ENCODE results near the gene IFT52.

GRCh38 chr20:40682106-40683103, 6.6 kb downstream of the MAFB start:
- PRO-cap = no peak

DNA sequence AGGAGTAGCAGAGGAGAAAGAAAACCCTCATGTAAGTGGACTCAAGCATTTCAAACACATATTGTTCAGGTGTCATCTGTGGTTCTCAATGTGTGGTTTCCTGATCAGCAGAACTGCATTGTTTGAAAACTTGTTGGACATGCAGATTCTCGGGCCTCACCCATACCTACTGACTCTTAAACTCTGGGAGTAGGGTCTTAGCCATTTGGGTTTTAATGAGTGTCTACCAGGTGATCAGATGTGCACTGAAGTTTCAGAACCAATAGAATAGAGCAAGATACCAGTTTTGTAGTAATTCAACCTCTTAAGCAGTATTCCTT, 14.3 kb downstream of the TOP1 start:
- PRO-cap = no peak

GRCh38 chr20:41058327-41058910, 29.8 kb downstream of the TOP1 start:
- PRO-cap = no peak

DNA sequence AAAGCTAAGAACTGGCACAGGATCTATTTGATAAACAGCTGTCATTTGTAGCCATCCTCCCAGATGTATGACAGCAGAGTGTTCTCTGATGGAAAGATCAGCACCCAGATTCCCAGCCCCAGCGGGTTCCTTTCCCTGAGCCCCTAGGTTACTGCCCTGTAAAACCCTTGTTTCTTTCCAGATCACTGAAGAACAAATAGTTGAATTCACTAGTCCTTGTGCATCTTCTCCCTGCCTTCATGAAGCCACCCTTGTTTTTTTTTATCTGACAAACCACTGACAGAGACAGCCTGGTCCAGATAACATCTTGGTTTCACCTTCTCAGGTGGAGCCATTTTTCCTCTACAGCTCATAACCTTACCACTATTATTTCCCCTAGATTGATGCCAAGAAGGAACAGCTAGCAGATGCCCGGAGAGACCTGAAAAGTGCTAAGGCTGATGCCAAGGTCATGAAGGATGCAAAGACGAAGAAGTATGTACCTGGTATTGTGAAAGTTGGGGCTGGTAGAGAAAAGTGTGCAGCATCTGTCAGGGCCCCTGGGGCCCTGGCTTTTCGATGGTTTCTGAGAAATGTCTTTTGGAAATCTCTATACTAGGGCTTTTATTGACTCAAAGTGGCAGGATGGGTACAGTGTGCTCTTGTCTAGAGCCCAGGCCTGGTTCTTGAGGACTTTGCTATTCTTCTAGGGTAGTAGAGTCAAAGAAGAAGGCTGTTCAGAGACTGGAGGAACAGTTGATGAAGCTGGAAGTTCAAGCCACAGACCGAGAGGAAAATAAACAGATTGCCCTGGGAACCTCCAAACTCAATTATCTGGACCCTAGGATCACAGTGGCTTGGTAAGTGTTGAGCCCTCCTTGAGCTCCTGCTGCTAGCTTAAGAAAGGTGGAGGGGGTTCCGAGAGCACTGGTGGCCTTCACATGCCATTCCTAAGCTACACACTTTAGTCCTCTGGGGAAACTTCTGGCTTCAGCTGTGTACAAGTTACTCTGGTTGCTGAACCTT, 15.7 kb upstream of the PLCG1 start:
- PRO-cap = no peak

- PRO-cap = no peak
Measured at GRCh38 chr20:41139323-41140148, 2.2 kb downstream of the PLCG1 start.

DNA sequence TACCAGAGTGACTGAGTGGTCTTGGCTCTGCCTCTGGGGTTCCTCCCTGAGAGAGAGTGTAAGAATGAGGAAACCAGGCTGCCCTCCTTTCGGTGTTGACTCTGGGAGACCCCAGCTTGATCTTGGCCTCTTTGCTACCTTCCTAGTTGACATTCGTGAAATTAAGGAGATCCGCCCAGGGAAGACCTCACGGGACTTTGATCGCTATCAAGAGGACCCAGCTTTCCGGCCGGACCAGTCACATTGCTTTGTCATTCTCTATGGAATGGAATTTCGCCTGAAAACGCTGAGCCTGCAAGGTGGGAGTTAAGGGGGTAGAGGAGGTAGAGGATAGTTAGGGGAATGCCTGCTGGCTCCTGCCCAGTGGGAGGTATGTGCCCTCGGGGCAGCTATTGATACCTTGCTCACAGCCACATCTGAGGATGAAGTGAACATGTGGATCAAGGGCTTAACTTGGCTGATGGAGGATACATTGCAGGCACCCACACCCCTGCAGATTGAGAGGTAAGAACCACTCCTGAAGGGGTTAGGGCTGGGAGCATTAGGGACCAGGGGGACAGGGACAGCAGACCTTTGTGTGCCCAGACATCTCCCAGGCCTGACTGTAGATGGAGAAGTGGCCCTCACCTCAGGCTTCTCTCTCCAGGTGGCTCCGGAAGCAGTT, 22.2 kb downstream of the PLCG1 start:
- PRO-cap = no peak

DNA sequence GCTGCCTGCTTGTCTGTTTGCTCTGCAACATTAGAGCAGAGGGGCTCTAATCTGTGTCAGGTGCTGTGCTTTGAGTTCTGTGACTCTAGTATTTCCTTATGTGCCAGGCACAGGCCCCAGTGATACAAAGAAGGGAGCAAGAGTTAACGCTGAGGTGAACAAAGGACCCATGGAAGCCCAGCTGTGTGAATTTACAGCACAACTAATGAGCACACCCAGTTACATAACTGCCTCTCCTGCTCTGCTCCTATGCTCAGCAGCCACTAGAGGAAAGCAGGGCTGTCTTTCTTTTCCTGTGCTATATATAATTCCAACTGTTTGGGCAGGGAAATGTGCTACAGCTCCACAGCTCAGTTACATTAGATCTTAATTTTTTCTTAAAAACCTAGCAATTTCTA, 72.2 kb downstream of the ZHX3 start:
- PRO-cap = no peak

DNA sequence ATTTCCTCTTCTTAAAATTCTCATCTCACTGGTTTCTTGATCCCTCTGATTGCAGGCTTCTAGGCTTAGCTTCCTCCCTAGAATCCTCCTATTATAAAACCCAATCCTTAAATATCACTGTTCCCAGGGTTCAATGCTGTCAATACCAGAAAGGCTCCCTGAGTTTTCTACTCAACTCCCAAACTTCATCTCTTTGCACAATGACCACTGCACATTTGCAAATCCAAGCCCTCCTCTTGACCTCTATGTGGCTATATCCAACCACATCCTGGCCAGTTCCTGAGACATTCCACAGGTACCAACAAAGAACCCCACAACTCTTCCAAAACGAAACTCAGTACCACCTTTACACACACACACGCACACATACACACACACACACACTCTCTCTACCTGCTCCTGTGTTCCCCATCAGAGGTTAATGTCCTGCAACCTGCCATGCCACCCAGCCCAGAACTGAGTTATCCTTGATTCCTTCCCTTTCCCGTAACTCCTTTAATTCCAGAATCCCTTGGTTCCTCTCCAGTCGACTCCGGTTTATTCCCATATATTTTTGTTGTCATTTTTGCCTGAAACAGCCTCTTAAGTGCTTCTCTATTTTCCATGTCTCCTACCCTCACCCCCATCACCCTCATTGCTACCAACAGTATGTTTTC, 58.5 kb downstream of the CHD6 start:
- PRO-cap = no peak

- PRO-cap = no peak
Measured at GRCh38 chr20:42713741-42713960, 476.1 kb downstream of the PTPRT start.

- PRO-cap = no peak
Measured at GRCh38 chr20:43508574-43509275, 1.2 kb downstream of the L3MBTL1 start.

- PRO-cap = no peak
Measured at GRCh38 chr20:43515712-43516222, 8.3 kb downstream of the L3MBTL1 start.

GRCh38 chr20:43590376-43591478, at the start of gene IFT52:
Gene IFT52, plus strand, starts transcription at chr20:43590937.
- PRO-cap = bidirectional peak, plus-strand start at chr20:43590983, minus-strand start at chr20:43590580

DNA sequence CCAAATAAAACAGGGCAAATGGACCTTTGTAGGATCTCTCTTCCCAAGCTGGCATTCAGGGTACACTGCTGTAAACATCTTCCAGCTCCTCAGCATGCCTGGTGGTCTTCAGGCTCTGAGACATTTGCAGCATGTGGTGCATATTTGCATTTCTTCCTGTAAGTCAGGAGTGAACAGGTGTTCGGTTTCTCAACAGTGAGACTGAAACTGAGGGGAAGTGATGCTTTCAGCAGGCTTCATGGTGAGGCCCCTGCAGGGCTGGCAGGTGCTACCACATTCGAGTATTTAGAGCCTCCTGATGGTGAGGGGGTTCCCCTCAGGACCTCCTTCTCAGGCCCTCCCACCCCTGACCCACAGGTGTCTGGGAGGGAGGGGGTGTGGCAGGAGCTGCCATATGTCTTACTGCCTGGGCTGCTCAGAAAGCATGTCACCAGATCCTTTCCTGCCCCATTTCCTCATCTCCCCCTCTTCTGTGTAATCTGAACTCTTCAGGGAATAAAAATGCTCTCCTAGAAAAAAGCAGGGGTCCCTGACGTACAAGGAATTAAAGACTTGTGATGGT, 15.1 kb downstream of the MYBL2 start:
- PRO-cap = no peak

DNA sequence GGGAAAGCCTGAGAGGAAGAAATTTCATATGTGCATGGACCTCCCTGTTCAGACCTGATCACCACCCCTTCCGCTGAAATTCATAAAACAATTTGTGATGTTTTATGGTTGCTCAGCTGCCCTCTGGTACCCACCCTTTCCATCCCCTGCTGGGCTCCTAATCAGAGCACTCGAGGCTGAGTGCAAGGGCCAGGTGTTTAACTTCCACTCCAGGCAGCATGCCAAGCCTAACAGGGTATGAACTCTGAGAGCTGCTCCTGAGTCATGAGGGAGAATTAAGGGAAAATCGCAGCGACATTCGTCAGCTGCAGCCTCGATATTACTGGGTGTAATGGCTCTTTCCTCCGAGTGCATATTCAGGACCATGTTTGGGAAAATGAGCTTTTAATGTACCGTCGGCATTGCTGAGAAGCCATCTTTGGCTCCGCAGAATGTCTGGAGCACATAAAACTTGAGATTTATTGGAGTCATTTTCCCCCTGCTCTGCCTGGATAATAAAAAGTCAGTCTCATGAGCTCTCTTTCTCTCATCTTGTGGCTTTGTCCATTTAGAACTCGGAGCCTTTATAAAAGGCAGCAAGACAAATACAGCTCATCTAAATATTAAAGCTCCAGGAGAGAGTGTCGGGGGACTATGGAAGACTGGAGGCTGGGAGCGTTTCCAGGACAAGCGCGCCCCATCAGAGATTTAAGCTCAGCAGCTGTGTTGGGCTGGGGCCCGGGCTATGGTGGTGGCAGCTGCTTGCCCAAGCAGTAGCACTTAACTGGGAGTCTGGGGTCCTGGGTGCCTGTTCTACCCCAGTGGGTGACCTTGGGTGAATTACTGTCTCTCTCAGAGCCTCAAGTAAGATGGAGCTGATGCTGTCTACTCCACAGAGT, 103.7 kb downstream of the TOX2 start:
- PRO-cap = no peak

- PRO-cap = no peak
Measured at GRCh38 chr20:44054835-44055590, 132.0 kb downstream of the JPH2 start.

- PRO-cap = no peak
Measured at GRCh38 chr20:44137031-44138052, 49.6 kb downstream of the JPH2 start.

GRCh38 chr20:44197344-44197865, 10.4 kb upstream of the JPH2 start:
- PRO-cap = no peak

DNA sequence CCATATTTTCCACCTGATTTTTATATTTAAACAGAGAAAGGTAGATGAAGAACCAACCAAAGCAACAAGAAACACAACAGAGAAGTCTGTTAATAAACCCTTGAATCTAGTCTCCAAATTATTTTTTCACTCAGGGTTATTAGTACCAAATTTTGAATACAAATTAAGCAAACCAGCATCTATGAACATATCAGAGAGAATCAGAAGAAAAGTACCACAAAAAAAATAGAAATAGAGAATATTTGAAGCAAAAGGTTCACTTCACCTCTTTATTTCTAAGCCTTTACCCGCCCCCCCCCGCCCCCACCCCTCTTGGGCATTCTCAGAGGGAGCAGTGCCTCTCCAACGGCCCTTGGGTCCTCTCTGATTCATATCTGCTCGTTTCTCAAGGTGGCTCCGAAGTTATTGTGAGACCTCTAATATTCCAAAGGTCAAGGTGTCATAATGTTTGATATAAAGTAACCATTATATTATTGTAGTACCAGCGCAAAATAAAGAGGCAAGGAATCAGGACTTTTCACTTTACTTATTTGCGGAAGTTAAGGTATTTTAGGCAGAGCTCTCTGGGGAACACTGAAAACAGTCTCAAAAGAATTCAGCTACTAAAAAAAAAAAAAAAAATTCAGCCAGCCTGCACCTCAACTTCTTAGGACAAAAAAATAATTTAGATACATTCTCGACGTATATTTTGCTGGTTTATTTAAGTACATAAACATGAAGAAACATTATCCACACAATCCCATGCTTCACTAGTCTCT, 2.6 kb downstream of the OSER1 start:
- PRO-cap = no peak

DNA sequence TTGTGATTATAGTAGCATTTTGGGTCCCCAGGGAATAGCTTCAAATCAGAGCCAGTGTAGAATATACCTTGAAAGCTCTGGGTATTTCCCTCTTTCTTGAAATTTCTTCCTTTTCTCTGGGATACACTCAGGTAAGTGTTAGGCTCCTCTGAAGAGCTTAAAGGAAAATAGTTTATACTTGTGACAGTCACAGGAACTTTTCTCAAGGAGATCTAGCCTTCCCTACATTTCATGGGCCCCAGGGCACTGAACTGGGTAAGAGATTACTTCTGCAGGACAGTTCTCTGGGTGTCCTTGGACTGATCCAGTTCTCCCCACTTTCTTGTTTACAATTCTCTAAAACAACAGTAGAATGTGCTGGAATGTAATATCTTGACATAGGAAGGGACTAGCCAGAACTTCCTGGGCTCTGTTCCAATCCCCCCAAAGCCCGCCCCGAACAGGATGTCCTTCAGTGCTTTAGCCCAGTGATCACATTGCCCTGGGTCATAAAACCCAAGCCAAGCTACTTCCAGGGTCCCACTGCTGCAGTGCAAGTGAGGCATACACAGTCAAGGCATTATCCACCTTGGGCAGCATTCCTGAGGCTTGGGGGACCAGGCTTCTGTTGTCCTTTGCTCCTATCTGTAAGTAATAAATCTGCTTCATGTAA, 23.8 kb downstream of the FITM2 start:
- PRO-cap = no peak

- PRO-cap = no peak
Measured at GRCh38 chr20:44393767-44394332, 38.4 kb downstream of the HNF4A start.

Data from neural crest cell (in vitro differentiated cells).